ENCODE results near the gene SOD2.

DNA sequence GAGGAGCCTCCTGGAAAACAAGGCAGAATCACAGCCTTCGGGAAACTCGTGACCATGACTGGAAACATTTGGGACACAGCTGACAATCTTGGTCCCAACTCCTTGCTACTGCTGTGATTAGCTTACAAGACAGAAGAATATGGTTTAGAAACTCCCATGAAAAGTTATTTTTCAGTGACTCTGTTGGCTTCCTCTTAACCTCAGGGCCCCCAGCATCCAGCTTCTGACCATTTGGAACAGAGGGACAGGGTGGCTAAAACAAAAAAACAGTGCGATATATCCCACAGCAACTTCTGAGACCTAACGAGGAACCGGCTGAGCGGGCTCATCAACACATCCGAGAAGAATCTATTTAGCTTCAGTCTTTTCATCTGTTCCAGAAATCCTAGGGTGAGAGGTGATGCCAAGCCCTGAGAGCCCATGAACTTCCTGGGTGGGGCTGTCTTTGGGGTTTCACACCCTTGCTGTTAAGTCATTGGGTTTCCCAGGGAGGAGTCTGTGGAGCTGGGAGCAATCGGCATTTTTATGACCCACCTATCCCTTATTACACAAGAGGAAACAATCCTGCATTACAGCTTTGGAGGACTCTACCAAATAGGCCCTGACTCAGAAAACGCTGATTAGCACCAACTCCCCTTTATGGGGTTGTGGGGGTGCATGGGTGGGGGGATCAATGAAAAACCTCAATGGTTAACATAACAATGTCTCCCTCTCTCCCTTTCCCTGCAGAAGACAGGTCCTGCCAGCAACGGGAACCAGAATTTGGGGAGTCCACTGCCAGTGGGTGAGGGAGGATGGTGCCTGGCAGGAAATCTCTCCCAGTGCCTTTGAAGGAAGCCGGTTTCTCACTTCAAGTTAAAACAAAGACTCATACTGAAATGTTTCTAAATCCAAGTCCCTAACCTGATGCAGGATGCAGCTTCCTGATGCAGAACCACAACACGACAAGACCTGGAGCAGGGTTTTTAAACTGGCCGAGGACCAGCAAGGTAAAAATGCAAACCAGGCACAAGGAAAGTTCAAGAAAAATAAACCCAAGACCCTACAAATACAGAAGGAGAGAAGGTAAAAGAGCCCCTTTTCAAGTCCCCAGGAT, 46.3 kb downstream of the EZR start:
- PRO-cap = no peak

GRCh38 chr6:158775844-158776710, 43.1 kb downstream of the EZR start:
- PRO-cap = no peak

- PRO-cap = no peak
These were observed 22.8 kb downstream of the EZR start for GRCh38 chr6:158796193-158796993.

DNA sequence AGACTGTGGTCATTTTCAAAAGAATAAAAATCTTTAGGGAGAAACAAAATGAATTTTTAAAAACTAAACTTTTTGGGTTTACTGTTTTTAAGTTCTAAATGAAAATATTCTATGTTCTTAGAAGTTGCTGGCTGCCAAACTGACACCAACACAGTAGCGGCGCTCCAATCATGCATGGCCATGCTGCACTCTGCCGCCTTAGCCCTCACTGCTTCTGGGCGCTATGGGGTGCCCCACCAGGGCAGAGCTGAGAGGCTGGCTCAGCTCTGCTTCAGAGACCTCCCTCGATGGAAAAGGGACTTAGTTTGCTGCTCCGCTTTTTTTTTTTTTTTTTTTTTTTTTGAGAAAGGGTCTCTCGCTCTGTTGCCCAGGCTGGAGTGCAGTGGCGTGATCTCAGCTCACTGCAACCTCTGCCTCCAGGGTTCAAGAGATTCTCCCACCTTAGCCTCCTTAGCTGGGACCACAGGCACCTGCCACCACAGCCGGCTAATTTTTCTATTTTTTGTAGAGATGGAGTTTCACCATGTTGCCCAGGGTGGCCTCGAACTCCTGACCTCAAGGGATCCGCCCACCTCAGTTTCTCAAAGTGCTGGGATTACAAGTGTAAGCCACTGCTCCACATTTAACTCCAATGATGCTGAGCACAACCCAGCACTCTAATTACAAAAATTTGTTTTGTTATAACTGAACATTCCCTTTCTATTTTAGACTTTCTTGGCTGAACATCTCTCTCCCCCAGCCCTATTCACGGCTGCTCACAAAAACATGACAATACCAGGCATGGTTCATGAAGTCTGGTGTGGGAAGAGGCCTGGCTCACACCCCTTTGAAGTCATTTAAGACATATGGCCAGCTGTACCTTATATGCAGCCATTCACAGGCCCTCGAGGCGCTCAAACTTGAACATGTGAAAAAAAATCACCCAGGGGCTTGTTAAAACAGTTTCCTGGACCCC, 20.6 kb downstream of the EZR start:
- PRO-cap = no peak

GRCh38 chr6:158816303-158816928, 2.8 kb downstream of the EZR start:
- PRO-cap = no peak

- PRO-cap = no peak
These were observed 35.3 kb upstream of the EZR start for GRCh38 chr6:158854243-158855177.

DNA sequence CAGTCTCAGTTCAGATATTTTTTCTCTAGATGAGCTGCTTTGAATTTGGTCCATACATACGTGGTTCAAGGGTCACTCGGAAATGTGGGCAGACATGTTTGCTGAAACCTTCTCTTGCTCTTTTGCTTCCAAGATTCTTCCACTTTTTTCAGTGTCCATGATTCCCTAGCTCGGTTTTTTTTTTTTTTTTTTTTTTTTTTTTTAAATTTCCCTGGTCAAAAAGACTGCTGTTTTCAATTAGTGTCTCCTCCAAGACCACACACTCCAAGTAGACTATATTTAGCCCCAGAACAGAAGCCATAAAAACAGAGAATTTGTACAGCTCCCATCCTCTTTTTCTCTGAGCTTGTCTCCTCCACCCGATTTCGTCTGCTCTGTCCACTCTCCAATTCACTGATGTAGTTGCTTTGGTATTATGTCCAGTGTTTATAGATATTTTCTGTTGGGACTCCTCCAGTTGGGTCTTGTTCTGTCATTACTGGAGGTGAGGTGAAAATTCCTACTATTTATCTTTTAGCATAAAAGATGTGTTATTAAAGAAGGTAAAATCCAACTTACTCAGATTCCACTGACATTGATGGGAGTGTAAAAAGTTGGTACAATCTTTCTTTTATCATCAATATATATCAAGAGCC, 37.6 kb downstream of the RSPH3 start:
- PRO-cap = no peak

GRCh38 chr6:158999143-158999377, 942 bp downstream of the RSPH3 start:
- PRO-cap = no peak

- PRO-cap = no peak
These were observed 49.6 kb upstream of the TAGAP start for GRCh38 chr6:159094379-159094903.

- PRO-cap = no peak
These were observed 61.9 kb upstream of the TAGAP start for GRCh38 chr6:159106596-159107248.

GRCh38 chr6:159116243-159117003, 52.8 kb upstream of the FNDC1 start:
- PRO-cap = no peak

DNA sequence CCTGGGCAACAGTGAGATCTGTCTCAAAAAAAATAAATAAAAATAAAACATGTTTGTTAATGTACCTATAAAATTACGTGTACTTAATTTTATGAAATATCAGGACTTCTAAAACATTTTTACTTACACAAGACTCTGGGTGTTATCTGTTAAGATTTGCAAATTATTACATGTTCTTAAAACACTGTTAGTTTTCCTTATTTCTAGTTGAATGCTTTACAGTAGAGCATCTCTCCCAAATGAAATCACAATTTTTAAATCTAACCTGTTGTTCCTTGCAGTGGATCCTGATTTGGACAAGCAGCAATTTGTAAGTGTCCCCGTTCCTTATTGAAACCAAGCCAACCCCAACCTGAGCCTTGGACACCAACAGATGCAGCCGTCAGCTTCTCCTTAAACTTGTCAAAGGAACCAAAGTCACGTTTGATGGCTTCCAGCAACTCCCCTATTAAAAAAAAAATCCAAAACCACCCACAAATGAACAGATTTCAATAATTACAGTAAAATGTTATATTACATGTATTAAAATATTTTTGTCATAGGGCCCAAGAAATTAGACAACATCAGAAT, 8.4 kb downstream of the SOD2 start:
- PRO-cap = no peak

GRCh38 chr6:159693127-159693778, at the start of gene SOD2:
SOD2 (minus strand) TSS chr6:159693241.
- PRO-cap = bidirectional peak, plus-strand start at chr6:159693585, minus-strand start at chr6:159693241

- PRO-cap = bidirectional peak, plus-strand start at chr6:159727127, minus-strand start at chr6:159726908; bidirectional peak, plus-strand start at chr6:159727575, minus-strand start at chr6:159727408
These were observed 540 bp upstream of the WTAP start for GRCh38 chr6:159726452-159727480.

- PRO-cap = no peak
These were observed 12.6 kb upstream of the ACAT2 start for GRCh38 chr6:159749155-159749726.

DNA sequence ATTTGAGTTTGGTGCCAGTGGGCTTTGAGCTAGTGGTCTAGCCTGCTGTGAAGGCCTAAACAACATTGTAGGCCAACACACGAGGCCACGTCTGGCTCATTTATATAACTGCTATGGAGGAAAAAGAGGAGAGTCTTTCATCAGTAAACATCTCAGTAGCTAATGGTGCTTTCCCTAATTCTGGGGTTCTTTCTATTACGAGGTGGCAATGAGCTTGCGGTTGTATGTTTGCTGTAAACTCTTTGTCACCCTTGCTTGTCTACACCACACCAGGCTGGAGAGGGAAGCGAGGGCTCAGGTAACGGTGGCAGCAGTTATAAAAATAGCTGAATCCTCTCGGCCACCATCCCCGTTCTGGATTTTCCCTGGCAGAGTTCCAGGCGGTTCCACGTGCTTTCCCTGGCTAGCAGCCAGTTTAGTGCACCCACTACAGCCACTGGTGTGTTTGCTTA, 39.0 kb downstream of the MAS1 start:
- PRO-cap = no peak

DNA sequence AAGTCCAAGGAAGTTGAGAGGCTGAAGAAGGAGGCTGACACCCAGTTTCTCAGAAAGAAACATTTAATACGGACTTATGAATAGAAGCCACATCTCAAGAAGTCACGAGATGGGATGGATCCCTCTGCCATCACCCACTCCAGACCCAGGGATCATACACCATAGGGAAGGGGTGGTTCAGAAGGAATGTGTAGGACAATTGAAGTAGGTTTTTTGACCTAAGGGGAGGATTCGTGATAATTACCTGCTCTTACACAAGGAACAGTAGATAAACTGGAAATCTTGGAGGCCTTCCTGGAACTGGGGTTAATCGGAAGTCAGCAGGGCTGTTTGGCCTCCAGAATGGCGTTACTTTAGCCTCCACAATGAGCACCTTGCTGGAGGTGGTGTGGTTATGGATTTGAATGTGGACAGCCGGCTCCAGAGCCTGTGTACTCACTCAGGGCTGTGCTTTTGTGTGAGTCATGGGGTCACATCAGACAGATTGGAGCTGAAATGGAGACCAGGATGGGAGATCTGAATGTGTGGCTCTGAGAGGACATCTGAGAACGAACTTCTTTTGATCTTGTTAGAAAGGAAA, 30.2 kb downstream of the IGF2R start:
- PRO-cap = no peak

- PRO-cap = no peak
These were observed 36.1 kb downstream of the IGF2R start for GRCh38 chr6:160004775-160005574.

DNA sequence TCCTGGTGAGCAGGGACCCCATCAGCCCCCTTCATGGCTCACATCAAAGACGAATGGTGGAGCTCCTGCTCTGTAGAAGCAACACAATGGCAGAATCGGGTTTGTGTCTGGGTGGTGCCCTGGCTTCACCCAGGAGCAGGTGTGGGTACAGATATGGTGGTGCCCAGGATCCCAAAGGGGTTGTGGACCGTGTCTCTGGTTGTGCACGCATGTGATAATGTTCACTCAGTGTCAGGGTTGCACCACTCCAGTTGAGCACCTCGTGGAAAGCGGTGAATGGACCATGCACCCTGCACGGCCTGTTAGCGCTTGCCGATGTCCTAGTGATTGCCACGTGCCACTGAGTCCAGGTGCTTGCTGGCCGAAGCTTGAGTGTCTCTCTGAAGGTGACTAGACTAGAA, 63.0 kb downstream of the IGF2R start:
- PRO-cap = no peak

- PRO-cap = no peak
These were observed 72.6 kb downstream of the IGF2R start for GRCh38 chr6:160041332-160041945.